Trachea (tissue), 1 donor: ENCODE measurements around a stretch of chr1.

DNA sequence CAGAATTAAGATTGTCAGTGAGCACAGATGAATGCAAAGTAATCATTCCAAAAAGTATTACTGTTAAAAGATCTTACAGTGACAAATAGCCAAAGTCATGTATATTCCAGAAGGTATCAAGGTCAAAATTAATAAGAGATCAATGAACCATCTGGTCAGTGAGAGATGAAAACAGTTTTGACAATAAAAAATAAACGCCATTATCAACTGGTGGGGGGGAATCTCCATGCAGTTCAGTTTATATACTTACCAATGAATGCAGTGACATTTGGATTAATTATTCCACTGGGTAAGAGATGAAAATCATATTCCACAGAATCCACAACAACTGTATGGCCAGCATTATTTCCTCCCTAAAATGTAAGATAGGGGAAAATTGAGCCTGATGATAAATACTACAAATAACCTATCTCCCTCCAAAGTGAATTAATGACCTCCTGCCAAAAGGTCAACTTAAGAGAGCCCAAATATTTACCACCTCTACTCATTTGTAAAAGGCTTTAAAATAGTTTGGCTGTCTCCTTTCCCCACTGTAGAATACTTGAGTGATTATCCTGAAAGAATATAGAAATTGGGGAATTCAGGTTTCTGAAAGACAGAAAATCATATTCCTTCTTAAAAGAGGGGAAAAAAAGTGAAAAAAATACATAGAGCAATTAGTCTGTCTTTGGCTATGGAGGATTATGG, 14.2 kb downstream of the ADSS2 start:
- PRO-cap = no peak

DNA sequence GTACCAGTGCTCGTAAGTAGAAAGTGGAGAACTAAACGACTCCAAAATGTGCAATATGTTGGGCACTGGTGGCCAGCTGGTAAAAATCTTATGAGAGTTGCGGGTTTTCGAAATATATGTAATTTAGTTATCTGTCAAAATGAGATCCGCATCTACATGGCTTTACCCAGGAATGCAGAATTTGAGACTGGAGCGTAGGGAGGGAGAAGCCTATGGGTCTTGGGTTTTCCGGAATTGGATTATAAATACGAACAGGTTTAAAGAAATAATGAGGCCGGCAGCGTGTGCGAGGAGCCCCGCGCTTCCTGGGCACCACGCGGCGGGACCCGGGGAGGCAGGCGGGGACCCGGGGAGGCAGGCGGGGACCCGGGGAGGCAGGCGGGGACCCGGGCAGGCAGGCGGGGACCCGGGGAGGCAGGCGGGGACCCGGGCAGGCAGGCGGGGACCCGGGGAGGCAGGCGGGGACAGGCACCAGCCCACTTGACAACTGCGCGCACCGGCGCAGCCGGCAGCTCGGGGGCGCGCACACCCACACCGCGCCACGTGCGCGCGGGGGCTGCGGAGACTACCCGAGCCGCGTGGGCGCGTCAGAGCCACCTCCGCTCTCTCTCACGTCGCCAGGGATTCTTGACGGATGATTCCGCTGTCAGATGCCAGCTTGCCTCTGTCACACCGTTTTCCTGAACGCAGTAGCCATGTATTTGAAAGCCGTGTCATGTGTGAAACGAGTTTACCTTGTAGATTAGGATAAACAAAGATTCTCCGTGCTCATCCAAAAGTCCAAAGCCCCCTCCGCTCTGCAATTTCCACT, 50.9 kb upstream of the EFCAB2 start:
- PRO-cap = no peak

- PRO-cap = no peak
These were observed 279 bp upstream of the EFCAB2 start for GRCh38 chr1:244969237-244969569.

DNA sequence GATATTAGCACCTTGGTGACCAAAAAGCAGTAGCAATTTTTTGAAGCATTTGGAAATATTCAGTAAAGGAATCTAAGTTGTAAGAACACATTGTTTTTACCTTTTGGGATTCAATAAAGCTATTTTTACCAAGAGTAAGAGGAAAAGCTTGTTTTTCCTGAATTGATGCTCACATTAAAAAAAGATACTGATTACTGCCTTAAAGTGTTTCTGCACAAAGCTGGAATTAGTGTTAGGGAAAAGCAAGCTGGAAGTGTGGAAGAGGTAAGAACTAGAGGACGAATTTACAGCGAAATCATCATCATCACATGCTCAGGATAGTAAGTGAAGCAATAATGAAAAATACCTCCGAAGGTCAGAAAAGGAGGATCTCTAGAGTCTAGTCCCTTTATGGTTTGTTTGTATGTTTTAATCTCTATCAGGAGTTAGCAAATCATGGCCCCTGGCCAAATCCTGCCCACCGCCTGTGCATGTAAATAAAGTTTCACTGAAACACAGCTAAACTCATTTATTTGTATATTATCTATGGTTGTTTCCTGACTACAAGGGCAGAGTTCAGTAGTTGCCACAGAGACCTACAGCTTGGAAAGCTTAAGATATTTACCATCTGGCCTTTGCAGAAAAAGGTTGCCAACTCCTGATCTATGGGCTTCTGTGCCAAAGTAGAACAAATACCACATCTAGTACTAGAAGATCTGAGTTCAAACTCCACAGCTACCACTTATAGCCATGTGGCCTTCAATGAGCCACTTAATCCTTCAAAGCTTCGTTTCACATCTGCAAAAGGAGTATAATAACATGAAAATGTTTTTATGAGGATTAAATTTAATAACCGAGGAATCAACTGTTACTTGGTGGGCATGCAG, 91.2 kb downstream of the EFCAB2 start:
- PRO-cap = no peak

- PRO-cap = no peak
These were observed 47.3 kb upstream of the KIF26B start for GRCh38 chr1:245107353-245107939.

DNA sequence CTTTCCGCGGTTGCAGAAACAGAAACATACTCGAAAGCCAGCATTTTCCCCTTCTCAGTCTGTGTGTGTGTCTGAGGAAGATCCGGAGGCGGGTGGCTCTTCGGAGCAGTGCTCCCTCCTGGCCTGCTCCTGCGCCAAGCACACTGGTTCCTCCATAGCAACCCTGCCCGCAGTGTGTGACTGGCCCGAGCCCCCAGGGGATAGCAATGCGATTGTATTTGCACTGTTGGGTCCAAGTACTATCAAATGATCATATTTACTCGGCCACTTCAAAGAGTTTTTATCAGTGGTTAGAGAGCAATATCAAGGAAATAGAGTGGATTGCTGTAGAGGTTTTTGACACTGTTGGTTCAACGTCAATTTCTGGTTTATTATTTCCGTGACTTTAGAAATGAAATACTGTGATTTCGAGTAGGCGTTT, 2.4 kb downstream of the KIF26B start:
- PRO-cap = no peak

- PRO-cap = no peak
These were observed 156.3 kb downstream of the KIF26B start for GRCh38 chr1:245311025-245311514.

- PRO-cap = no peak
These were observed 577.2 kb downstream of the SMYD3 start for GRCh38 chr1:245929880-245930323.

GRCh38 chr1:245980584-245981398, 526.3 kb downstream of the SMYD3 start:
- PRO-cap = no peak

GRCh38 chr1:246109998-246110912, 396.8 kb downstream of the SMYD3 start:
- PRO-cap = no peak

GRCh38 chr1:246202349-246202927, 304.6 kb downstream of the SMYD3 start:
- PRO-cap = no peak

GRCh38 chr1:246244675-246245276, 262.3 kb downstream of the SMYD3 start:
- PRO-cap = no peak

- PRO-cap = no peak
These were observed 256.4 kb downstream of the SMYD3 start for GRCh38 chr1:246250505-246251275.

DNA sequence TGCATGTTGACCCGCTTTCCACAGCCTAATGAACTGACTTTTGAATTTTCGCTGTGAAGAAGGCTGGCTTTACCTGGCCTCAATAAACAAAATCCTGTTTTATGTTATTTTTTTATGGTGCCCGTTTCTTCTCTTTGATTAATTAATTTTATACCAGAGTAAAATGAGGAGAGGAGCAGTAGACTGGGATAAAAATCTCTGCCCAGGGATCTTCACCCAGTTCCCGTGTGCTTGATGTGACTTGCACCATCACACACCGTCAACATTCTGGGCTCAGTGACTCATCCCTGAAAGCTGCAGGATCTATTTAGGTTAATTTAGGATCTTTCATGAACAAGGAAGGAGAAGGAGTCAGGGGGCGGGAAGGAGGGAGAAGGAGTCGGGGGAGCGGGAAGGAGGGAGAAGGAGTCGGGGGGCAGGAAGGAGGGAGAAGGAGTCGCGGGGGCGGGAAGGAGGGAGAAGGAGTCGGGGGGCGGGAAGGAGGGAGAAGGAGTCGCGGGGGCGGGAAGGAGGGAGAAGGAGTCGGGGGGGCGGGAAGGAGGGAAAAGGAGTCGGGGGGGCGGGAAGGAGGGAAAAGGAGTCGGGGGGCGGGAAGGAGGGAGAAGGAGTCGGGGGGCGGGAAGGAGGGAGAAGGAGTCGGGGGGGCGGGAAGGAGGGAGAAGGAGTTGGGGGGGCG, 182.3 kb downstream of the SMYD3 start:
- PRO-cap = no peak

GRCh38 chr1:246459154-246459647, 47.9 kb downstream of the SMYD3 start:
- PRO-cap = no peak

- PRO-cap = no peak
These were observed 337 bp downstream of the TFB2M start for GRCh38 chr1:246565757-246566091.

DNA sequence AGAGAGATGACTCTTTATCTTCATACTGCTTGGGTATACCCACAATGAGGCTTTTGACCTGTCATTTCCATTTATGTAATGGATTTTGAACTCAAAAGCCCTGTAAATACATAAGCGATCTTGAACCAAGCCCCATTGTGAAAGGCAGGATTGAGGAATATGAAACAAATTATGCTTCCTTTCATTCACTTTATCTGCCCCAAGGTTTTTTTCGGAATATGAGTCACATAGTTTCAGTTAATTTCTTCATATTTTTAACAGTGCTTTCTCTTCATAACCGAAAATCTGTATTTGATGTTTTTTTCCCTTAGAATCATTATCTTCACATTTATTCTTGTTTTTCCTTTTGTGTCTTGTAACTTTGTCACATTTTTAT, 21.4 kb downstream of the CNST start:
- PRO-cap = no peak

DNA sequence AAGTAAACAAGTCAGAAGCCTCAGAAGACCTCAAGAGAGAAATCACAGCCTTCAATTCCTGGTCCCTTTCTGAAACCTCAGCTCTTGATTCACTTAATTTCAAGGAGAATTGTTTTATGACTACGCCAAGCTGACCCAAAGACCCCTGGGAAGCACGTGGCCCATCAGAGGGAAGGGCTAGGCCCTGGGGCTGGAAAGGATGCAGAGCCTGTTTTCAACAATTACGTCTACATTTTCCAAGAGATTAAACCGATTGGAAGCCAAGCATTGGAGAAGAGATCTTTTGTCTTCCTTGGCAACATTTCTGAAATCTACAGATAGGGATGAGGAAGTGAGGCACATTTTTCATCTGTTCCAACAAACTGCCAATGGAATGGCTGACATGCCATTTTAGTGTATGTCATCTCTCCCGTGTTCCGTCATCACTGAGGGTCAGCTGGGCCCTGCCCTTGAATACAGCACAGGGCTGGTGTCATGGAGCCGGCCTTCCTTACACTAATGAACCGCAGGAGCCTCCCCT, 41.9 kb upstream of the SCCPDH start:
- PRO-cap = no peak

GRCh38 chr1:246739485-246739779, 15.2 kb downstream of the SCCPDH start:
- PRO-cap = no peak

DNA sequence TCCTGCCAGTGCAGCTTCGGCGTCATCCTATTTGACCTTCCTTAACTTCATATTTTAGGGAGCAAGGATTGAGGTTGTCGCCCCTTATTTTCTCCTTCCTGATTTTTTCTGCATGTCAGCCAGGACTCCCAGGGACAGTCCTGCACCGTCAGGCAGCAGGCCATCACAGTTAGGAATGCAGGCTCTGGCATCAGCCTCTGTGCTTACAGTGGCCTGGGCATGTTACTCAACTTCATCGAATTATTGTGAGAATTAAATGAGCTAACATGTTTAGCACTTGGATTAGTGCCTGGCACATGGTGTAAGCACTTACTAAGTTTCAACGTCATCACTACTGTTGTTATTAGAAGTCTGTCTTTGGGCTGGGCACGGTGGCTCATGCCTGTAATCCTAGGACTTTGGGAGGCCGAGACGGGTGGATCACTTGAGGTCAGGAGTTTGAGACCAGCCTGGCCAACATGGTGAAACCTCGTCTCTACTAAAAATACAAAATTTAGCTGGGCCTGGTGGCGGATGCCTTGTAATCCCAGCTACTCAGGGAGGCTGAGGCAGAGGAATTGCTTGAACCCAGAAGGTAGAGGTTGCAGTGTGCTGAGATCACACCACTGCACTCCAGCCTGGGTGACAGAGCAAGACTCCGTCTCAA, 45.1 kb downstream of the SCCPDH start:
- PRO-cap = no peak